Placental epithelial cell (primary cell): ENCODE measurements around a stretch of chr10.

DNA sequence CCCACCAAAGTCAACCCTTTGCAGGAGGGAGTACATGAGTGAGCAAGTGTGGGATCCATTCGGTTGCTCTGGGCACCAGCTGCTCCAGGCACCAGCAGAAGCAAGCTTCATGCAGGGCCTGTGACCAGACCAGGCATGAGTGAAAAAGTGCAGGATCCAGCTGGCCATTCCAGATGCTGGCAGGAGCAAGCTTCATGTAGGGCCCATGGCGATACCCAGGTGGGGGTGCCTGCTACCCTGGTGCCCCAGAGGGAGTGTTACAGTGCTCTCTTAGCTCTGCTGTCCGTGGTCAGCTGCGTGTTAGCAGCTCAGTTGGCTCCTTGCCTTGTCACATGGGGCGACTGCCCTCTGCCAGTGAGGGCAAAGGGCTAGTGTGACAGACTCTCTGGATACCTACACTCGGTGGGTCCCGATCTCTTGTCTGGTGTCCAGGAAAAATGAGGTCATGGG, 152.1 kb downstream of the CYP26A1 start:
- CAGE, long polyA plus RNA, result no peak

- CAGE, long polyA plus RNA, result no peak
Observed at GRCh38 chr10:93288612-93289381, 193.3 kb downstream of the MYOF start.

DNA sequence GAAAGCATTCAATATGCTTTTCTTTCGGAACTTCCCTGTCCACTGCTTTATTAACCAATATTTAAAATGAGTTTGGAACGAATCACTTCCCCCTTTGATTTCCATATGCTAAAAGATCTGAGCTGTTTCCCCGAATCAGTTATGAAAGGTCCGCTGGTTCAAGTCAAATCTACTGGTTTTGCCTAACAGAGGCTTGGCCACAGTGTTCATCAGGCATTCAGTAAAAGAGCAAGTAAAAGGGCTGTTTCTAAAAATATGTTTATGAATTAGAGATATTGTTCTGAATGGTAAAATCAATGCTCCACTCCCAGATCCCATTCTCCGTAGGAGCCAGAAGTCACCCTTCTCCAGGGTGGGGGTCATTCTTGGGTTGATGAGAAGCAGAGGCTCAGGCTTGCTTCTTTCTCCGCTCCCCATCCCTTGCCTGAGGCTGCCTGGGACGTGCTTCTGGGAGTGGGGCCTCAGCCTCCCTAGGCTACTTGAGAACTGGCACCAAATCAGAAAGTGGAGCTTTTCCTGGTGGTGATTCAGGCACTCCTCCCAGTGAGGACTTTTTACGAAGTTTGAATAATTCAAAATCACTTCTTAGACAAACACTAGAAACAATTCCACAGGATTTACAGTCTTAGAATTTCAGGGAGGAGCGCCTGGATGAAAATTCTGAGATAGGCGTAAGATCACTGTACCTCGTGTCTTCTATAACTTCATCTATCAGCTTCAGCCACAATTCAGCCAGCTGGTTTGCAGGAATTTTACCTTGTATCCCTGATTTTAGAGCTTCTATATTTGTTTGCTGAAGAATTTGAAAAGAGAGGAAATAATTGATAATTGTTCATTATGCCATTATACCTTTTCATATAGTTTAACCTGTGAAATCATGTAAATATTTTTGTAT, 105.2 kb downstream of the MYOF start:
- CAGE, long polyA plus RNA, result no peak

- CAGE, long polyA plus RNA, result no peak
Observed at GRCh38 chr10:93411816-93412455, 70.2 kb downstream of the MYOF start.

- CAGE, long polyA plus RNA, result no peak
Observed at GRCh38 chr10:93437269-93438190, 44.6 kb downstream of the MYOF start.

- CAGE, long polyA plus RNA, result no peak
Observed at GRCh38 chr10:94316274-94316871, 46.4 kb downstream of the NOC3L start.

DNA sequence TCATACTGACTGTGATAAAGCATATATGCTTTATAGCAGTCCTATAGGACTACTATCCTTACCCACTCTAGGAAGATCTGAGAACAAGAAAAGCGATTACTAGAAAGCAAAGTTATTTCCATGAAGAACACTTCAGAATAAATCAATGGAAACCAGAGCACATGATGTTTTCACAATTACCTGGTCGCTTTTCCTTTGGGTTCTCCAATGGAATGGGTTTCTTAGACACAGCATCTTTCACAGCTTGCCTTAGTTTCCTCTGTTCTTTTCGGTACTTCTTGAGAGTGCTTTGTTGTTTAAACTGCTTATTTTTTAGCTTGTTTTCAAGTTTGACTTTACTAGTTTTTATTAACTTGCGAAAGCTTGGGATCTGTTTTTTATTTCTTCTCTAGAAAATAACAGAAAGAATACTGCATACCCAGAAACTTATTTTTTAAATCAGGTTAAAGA, 1.2 kb downstream of the NOC3L start:
- CAGE, long polyA plus RNA, result no peak

DNA sequence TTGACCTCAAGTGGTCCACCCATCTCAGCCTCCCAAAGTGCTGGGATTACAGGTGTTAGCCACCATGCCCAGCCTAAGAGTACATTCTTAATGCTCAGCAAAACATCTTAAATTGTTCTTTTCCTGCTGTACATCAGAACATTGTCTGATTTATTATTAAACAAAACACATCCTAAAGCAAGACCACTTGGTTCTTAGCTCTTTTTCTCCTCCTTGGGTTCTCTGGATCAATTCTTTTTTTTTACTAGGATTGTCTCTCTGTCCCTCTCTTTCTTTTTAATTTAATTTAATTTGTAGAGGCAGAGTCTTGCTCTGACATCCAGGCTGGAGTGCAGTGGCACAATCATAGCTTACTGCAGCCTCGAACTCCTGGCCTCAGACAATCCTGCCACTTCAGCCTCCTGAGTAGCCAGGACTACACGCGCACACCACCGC, 69.9 kb upstream of the HELLS start:
- CAGE, long polyA plus RNA, result no peak

DNA sequence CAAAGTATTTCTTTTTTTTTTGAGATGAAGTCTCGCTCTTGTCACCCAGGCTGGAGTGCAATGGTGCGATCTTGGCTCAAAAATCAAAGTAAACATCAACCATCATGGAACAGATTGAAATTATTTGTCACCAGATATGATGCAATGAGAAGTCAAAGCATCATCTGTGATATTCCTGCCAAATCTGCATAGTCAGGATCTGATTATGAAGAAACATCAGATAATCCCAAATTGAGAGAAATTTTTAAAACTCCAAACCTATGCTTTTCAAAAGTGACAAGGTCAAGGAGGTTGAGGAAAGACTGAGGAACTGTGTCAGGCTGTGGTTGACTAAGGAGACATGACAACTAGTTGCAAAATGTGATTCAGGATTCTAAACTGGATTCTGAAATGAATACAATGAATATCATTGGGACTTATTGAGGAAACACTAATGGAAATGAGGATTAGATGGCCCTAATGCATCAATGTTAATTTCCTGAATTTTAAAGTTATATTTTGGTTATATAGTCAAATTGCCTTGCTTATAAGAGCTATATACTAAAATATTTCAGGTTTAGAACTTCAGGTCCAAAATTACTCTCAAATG, 4.9 kb upstream of the CYP2C18 start:
- CAGE, long polyA plus RNA, result no peak

DNA sequence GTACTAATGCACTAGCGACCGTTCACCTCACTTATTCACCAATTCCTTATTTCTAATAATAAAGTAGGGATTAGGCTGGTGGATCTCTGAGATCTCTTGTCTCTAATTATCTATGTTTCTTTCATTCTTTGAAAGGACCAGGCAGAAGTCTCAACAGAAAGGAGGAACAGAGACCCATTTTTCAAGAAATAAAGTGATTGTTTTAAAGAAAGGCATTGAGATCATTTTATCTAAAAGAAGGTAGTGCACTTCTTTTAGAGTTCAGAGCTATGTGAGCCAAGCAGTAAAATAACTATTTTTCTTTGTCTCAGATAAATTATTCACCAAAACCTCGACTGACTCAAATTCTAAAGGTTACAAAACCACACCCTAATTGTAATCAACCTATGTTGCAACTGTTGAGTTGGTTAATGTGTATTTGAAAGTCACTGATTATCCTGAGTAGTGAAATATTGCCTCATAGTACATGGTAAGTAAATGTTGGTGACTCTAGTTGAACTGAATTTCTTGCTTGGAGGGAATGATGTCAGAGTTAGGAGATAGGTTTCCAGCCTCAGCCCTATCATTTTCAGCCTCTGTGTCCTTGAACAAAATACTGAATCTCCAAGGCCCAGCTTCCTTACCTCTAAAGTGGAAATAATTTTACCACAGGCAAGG, 3.1 kb upstream of the CYP2C18 start:
- CAGE, long polyA plus RNA, result no peak

DNA sequence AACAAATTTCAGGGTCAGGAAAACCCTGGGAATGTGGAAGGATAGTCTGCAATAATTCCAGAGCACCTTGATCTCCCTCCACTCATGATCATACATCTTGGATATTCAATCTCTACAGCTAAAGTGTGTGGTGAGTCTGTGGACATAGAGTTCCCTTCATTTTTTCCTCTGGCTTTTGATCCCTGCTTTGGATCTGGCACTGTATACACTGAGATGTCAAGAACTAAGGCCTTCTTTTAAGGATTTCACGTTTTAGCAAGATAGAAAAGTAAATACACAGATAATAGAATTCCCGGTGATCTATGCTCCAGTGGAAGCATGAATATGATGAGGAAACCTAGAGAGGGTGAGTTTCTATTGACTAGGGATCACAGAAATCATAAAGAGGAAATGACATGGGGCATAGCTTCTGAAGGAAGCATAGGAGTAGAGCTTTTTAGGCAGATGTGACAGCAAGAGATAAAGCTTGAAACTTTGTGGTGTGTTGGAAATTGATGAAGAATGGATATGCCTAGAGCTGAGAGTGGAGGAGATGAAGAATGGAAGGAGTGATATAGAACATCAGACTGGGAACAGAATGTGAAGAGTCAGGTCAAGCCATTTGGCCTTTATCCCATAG, 28.2 kb upstream of the CYP2C19 start:
- CAGE, long polyA plus RNA, result no peak

GRCh38 chr10:94747649-94748365, 14.7 kb upstream of the CYP2C19 start:
- CAGE, long polyA plus RNA, result no peak

DNA sequence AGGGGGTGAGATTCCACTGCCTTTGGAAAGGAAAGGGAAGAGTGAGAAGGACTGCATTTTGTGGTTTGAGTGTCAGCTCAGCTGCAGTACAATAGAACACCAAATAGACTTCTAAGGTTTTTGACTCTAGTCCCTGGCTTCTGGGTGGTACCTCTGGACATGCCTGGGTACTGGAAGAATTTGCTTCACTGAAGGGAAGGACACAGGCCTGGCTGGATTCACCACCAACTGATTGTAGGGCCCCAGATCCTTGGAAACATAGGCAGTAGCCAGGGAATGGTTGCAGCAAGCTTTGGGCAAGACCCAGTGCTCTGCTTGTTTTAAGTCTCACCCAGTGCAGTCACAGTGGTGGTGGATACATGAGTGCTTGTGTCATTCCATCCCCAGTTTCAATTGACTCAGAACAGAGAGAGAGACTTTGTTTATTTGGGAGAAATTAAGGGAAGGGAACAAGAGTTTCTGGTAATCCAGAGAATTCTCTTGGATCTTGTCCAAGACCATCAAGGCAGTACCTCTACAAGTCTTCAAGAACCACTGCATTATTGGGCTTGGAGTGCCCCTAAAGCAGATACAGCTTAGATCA, 19.0 kb downstream of the CYP2C8 start:
- CAGE, long polyA plus RNA, result no peak

DNA sequence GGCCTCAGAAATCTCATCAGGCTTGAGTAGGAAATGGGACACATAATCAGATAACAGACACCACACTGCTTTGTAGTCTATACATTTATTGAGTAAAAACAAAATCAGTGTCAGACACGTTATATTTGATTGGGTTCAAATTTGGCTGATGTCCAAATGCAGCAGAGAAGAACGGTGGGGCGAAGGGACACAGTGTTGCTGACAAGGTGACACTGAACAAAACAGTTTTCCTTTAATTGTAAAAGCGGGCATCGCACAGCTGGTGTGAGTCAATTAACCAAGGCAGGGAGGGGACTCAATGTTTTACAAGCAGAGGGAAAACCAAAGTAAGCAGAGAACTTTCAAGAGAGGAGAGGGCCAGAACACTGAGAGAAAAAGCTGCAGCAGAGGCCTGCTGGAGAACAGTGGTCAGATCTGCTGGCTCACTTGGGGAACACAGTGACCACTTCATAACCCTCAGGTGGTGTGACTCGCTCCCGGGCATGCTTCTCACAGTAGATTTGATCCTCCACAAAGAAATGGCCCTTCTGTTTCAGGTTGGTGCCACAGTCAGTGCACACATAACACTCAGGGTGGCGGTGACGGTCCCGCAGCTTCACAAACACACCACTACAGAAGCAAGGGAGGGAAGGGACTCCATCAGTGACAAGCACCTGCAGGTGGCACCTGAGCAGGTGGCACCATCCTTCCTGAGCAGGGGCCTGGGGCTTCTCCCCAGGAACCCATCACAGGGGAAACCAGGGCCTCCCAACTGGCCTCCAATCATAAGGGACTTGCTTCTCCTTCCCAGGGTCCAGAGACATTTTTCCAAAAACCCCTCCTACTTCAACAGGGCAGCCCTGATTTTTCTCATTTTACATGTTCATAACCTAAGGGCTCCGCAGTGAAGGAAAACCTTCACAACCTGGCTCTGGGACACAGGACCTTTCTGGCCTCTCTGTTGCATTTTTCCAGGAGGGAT, 43.7 kb downstream of the ACSM6 start:
- CAGE, long polyA plus RNA, result no peak

DNA sequence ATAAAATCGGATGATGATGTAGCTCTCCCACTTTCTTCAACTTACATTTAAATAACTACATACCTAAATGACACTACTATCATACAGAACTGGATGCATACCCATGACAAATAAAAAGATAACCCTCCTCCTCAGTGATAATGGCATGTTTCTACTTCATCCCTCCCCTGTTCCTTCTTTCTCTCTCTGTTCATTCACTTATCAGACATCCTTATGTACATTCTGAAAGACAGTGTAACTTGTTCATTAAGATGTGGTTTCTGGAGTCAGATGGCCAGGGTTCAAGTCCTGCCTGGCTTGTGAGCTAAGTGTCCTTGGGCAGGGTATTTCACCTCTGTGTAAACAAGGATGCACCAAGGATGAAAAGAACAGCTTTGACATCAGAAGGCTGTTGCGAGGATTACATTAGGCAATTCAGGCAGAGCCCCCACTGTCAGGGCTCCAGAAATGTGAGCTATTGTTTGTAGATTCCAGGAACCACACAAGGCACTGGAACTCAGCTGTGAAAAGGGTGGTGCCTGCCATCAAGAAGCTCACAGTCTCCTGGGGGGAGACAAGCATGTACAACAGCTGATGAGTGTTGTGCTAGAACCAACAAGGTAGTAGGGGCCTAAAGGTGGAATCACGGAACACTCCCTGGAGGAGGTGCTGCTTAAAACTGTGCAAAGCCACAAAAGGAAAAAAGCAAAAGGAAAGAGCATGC, 12.7 kb downstream of the PDLIM1 start:
- CAGE, long polyA plus RNA, result no peak

- CAGE, long polyA plus RNA, result no peak
Observed at GRCh38 chr10:95286606-95287230, 4.1 kb downstream of the PDLIM1 start.

DNA sequence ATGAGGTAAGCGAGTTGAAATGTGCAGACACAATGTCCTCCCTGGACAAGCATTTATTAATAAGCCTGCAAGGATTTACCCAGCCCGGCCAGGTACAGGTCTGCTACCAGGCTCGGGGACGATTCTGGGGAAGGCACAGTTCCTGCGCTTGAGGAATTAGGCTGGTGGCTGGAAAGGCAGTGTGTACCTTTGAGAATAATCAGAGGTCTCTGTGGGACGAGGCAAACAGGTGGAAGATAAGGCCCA, 1.7 kb downstream of the PDLIM1 start:
- CAGE, long polyA plus RNA, result no peak

DNA sequence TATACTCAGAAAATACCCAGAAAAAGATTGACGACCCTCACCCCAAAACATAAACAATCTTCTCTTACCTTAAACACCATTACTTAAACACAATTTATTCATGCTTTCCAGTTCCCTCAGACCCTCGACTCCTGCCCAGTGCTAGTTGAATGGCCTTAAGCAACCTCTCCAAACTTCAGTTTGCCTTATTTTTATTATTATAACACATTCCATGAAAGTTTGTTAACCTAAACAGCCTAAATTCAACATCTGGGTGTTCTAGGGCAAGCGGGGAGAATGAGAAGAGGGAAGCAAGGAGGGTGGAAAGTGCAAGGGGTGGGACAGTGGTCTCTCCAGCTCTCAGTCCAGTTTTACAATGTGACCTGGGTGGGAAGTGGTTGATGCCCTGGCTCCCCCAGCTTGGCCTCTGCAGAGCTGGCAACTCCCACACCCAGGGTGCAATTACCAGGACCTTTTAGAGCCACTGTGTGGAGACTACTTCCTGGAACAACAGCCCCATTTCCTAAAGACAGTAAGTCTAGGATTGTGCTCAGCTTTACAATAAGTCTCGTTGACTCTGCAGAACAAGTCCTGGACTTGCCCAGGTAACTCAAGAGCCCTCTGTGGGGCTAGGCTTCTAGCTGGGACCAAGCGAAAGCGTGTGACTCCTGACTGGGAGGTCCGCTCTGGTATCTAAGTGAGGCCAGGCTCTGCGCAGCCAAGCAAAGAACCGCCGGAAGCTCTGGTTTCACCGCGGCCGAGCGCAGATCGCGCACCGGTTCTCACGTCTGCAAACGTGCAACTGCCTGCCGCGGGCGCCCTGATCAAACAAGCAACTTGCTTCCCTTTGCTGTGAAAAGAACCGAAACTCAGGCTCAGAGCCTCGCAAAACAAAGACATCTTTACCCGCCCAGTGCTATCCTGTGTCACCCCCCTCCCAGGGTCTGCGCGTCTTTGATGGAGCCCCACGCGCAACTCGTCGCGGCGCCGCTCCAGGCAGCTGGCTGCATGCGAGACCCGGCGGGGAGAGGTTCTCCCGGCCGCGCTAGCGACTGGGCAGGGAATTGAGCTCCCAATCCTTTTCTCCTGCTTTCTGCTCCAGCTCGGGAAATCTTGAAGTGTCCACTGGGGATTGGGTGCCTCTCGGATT, 4.2 kb upstream of the PDLIM1 start:
- CAGE, long polyA plus RNA, result no peak

DNA sequence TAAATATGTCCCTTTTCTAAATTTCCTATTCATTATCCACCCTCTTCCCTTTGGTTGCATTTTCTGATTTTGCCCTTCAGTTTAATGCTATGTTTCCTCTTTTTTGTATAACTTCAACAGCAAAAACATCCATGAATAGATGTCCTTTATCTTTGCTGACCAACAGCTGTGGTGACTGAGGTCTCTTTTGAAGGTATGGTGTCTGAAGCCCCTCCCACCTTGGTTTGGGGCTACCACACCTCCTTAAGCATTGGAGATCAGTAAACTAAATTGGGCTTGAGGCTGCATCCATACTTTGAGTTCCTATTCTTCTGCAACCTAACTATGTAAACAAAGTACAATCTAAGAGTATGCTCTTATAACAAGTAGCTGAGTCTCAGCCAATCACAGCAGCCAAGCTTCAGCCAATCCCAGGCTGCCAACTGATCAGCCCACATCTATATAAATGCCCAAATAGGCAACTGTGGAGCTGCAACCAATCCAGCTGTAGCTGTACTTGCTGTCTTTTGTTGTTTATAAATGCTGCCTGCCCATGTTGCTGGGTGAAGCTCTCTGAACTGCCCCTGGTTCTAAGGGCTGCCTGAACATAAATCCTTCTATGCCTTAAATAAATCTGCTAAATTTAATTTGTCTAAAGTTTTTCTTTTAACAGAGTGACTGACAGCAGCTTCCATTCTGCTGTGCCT, 69.4 kb upstream of the PDLIM1 start:
- CAGE, long polyA plus RNA, result no peak

GRCh38 chr10:95377560-95378459, 87.0 kb upstream of the PDLIM1 start:
- CAGE, long polyA plus RNA, result no peak